ENCODE results near the genes PLEKHN1, C1orf159 and B3GALT6.

- PRO-cap, result no peak
Observed at GRCh38 chr1:180927-181772, 115.9 kb downstream of the OR4F5 start.

GRCh38 chr1:778556-779441, 92.3 kb upstream of the OR4F16 start:
- PRO-cap, result bidirectional peak, plus-strand start at chr1:778924, minus-strand start at chr1:778638

DNA sequence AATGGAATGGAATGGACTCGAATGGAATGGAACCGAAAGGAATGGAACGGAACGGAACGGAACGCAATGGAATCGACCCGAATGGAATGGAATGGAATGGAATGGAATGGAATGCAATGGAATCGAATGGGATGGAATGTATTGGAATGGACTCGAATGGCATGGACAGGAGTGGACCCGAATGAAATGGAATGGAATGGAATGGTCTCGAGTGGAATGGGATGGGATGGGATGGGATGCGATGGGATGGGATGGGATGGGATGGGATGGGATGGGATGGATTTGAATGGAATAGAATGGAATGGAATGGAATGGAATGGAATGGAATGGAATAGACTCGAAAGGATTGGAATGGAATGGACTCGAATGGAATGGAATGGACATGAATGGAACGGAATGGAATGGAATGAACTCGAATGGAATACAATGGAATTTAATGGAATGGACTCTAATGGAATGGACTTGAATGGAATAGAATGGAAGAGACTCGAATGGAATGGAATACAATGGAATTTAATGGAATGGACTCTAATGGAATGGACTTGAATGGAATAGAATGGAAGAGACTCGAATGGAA, 103.5 kb upstream of the OR4F16 start:
- PRO-cap, result no peak

DNA sequence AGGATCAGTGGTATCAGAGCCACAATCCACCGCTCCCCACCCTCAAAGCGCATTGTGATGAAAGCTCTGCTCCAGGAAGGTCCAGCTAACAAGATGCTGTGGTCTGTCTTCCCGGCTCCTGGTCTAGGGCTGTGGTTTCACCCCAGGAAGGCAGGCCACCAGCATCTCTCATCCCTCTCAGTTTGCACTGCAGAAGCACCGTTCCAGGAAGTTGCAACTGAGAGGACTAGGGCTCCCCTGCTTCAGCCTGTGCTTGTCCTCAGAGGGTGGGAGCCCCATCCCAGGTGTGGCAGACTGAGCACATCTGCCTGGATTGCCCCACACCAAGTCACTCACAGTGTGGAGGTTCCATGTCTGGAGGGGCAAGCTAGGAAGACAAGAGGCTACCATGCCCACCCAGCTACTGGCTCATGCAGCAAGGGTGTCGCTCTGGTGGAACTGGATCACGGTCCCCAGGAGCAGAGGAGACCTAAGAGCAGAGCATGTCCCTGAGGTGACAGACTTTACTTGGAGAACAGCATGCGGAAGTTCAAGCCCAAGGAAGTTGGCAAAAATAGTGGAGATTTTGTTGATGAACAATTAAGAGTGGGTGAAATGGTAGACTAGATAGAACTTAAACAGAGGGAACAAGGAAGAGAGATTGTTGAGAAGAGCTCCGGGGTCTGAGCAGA, 85.9 kb upstream of the SAMD11 start:
- PRO-cap, result no peak

GRCh38 chr1:841864-842762, 81.6 kb upstream of the SAMD11 start:
- PRO-cap, result no peak

DNA sequence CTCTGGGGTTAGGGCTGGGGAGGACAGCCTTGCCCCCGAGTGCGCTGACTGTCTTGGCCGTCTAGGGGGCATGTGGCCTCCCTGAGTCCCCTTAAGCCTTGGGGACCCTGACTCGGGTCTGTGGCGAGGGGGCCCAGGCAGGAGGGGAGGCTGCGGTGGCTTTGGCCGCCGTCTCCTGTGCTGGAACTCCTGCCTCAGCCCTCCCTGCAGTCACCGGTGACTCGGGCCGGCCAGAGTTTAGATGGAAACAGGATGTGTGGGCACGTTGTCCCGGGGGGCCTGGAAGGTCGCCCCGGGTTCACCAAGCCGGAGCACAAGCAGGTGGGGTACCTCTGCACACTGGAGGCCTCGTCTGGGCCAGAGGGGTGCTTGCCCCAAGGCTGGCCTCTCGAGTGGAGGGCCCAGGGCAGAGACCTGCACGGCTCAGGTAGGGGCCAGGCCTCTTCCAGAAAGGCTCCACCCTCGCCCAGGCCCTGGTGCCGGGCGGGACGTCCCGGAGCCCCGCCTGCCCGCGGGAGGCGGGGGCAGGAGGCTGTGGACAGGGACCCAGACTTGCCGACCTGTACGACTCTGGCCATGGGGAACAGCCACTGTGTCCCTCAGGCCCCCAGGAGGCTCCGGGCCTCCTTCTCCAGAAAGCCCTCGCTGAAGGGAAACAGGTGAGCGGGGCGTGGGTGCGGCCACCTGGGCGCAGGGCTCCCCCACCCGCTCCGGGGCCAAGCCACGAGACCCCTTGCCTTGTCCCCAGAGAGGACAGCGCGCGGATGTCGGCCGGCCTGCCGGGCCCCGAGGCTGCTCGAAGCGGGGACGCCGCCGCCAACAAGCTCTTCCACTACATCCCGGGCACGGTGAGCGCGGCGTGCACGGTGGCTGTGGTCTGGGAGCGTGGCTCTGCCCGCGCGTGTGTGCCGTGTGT, at the start of gene PLEKHN1:
Gene PLEKHN1, plus strand, starts transcription at position 527 of the 916 bp plus-strand sequence.
- PRO-cap, result bidirectional peak, plus-strand start at position 565 of the sequence, minus-strand start at position 177 of the sequence

DNA sequence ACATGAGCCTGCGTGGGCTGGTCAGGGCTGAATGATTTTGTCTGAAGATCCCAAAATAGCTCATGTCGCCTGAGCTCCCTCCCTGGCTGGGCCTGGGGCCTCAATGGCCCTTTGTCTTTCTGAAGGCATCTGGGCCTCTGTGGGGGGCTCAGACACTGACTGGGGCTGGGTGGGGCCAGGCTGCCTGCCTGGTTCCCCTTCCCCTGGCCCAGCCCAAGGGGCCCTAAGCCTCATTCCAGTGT, 11.4 kb downstream of the AGRN start:
- PRO-cap, result no peak

- PRO-cap, result no peak
Observed at GRCh38 chr1:1067166-1068157, 6.6 kb downstream of the RNF223 start.

DNA sequence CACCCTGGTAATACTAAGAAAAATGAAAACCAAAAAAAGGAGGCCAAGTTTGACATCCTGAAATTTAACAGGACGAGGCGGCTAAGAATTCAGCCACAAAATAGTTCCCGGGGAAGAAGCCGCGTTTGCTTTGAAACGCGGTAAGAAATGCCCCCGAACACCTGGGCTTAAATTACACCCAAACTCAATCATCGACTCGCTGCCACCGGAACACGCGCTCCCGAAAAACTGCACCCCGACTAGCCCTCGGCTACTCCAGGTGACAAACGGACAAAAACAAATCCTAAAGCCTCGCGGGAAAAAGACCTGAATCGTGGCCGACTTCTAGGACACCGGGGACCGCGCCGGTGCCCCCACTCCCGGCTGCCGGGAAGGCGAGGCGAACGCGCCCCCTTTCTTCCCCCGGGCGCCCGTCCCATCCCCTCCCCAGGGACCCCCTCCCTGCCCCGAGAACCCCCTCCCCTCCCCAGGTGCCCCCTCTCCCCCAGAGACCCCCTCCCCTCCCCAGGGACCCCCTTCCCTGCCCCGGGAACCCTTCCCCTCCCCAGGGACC, 750 bp downstream of the C1orf159 start:
- PRO-cap, result no peak

GRCh38 chr1:1115616-1116843, at the start of gene C1orf159:
Gene C1orf159 (minus strand): TSS chr1:1116089.
- PRO-cap, result unidirectional peak, minus-strand start at chr1:1115911; unidirectional peak, minus-strand start at chr1:1116078

GRCh38 chr1:1121882-1122788, 6.2 kb upstream of the C1orf159 start:
- PRO-cap, result no peak

DNA sequence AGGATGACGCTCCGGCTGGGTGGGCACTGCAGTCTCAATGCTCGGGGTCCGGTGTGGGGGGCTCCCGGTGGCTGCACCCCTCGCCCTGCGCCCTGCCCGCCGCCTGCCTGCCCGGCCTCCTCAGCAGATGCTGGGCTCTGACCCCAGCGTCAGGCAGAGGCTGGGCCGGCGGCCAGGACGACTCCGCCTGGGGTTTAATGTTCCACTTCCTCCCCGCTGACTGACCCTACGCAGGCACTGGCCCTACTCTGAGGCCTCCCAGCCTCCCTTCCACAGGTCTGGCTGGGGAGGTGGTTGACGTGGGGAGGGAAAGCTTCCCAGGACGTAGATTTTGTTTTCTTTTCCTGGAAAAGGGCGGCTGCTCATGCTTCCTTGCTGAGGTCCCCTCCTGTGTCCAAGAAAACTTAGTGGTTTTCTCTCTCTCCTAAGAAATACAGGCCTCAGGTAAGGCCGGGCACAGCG, 17.5 kb upstream of the C1orf159 start:
- PRO-cap, result no peak

GRCh38 chr1:1145137-1145428, 28.6 kb upstream of the TTLL10 start:
- PRO-cap, result no peak

- PRO-cap, result bidirectional peak, plus-strand start at chr1:1232243, minus-strand start at chr1:1231972; bidirectional peak, plus-strand start at chr1:1232539, minus-strand start at chr1:1232460
Observed at GRCh38 chr1:1232100-1232637, at the start of gene B3GALT6. Gene B3GALT6 (plus strand): TSS chr1:1232237.

- PRO-cap, result no peak
Observed at GRCh38 chr1:1237734-1238434, 5.8 kb downstream of the B3GALT6 start.

DNA sequence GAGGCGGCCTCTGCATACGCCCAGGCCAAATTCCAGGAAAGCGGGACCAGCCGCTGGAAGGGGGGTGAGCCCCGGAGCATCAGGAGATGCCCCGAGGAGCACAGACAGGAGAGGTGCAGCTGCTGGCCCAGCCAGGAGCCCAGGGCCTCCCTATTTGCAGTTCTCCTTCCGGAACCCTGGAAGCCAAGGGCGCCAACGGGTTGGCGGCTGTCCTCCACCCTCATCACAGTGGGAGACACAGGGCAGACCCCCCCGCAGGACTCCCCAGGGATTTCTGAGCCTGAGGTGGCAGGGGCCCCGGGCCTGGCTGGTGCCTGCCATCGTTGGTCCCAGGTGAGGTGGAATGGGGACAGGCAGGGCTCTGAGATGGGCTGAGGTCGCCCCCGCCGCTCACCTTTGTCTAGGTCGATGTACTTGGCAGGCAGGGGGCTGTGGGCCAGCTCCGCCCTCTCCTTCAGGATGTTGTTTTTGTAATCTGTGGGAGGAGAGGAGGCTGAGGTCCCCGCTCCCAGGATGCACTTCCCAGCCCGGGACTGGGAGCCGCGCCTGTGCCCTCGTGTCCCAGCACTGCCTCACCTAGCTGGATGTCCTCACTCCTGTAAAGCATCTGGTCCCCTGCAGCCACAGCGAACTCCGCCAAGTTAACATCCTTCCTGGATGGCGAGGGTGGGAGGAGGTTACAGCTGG, 4.4 kb upstream of the DVL1 start:
- PRO-cap, result no peak

DNA sequence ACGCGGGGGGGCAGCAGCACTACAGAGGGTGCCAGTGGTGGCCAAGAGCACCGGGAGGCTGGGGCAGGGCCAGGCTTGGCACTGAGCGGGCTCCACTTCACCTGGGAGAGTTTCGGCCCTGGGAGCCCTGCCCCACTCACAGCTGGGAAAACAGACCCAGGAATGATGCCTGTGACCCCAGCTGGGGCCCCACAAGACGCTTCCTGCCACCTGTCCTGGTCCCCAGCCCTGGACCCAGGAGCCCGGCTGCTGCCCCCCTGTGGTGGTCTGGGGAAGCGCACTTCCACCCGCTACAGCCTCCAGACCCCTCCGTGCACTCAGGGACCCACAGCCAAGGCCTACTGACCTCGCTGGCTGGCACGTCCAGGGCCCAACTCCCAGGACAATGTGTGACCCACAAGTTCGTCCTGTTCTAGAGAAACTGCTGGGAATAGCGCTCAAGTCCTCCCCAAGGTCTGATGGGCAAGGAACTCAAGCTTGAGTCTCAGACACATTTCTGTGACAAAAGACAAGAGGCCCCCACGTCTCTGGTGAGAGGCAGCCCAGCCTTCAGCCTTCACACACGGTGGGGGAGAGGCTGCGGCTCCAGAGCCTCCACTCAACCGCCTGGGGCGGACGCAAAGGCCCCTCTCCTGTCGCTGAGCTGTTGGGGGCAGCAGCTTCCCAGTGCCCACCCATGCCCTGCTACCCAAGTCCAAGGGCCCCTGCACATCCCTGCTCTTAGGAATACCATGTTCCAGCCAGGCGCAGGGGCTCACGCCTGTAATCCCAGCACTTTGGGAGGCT, 2.8 kb downstream of the AURKAIP1 start:
- PRO-cap, result no peak

DNA sequence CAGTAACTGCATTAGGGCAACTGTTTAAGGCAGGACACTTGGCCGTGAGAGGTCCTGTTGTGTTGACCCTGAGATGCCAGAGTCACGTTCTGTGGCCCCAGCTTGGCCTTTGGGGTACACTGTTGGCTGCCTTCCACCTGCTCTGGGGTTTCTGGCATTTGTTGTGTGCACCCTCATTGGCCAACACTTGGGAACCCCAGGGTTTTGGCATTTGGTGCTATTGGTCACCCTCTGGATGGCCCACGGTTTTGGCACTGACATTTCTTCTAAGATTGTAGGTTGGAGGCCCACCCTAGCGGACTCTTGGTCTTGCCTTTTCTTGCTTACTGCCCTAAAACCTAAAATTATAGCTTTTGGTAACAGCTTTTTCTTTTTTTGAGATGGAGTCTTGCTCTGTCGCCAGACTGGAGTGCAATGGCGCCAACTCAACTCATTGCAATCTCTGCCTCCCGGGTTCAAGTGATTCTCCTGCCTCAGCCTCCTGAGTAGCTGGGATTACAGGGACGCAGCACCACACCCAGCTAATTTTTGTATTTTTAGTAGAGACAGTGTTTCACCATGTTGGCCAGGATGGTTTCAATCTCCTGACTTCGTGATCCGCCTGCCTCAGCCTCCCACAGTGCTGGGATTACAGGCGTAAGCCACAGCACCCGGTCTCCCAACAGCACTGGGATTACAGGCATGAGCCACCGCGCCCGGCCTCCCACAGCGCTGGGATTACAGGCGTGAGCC, 9.9 kb upstream of the AURKAIP1 start:
- PRO-cap, result no peak

DNA sequence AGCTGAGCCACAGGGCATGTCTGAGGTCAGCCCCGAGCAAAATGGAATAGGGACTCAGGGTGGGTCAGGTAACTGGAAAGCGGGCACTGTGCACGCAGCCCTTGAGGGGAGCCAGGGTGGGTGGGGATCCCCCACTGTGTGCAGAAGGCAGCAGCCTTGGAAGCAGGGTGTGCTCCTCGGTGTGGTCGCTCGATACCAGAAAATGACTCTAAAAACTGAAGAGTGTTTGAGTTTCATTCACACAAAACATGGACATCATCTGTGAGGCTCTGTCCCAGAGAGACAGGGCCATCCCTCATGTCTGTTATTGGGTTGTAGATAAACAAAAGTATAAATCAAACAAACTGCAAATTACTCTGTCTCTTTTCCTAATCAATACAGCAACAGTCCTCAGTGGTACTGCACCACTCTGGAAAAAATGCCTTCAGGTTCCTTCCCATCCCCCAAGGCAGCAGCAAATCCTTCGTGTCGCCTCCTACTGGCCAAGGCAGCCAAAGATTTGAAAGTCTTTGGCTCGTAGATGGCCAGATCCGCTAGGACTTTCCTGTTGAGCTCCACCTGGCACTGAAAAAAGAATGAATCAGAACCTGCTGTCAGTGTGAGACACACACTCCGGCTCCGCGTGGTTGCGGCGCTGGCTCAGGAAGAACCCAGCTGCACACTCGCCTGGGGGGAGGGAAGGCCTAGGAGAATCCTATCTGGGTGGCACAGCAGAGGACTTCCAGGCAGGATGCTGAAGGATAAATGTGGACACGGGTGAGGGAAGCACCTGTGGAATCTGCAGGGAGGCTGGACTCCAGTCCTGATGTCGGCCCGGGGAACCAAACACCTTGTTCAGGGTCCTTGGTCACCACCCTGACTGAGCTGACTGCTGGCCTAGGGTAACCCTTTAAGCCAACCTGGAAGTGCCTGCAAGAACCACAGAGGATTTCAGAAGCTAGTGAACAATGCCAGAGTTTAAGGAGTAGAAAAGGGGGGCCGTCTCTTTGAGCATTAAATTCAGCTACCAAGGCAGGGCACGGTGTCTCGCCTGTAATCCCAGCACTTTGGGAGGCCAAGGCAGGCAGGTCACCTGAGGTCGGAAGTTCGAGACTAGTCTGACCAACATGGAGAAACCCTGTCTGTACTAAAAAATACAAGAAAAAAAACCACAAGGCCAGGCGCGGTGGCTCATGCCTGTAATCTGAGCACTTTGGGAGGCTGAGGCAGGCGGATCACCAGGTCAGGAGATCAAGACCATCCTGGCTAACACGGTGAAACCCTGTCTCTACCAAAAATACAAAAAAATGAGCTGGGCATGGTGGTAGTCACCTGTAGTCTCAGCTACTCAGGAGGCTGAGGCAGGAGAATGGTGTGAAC, 3.0 kb upstream of the CCNL2 start:
- PRO-cap, result no peak

- PRO-cap, result no peak
Observed at GRCh38 chr1:1423122-1423424, 2.0 kb upstream of the ANKRD65 start.